Fibroblast of villous mesenchyme (primary cell): Measurements from ENCODE around the genes CHEK2, EMID1 and GAS2L1.

- CAGE, long polyA plus RNA: no peak
Measured at GRCh38 chr22:27780133-27780585, 21.4 kb downstream of the MN1 start.

GRCh38 chr22:27782028-27782615, 19.4 kb downstream of the MN1 start:
- CAGE, long polyA plus RNA: no peak

DNA sequence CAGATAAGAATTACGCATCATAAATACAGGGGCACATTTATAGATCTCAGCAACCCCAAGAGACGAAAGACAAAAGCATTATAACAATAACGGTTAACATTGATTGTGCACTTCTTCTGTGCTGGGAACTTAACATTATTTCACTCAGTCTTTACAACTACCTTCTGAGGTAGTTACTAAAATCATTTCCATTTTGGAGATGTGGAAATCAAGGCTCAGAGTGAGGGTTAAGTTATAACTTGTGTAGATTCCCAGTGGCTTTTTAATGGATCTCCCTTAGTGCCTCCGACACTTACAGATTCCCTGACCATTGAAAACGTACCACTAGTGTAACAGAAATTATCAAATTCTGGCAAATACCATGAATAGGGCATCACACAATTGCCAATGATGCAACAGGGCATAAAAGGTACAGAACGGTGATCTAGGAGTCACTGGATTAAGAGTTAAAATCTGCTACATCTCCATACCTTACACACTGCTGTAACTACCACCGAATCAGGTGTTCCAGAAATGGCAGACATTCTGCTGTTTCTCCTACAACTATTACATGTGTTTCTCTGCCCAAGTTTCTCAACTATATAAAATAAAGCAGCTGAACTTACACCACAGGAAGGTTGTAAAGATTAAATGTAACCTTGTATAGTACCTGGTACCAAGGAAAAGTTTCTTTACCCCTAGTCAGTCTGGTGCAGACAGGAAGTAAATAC, 49.3 kb downstream of the PITPNB start:
- CAGE, long polyA plus RNA: no peak

DNA sequence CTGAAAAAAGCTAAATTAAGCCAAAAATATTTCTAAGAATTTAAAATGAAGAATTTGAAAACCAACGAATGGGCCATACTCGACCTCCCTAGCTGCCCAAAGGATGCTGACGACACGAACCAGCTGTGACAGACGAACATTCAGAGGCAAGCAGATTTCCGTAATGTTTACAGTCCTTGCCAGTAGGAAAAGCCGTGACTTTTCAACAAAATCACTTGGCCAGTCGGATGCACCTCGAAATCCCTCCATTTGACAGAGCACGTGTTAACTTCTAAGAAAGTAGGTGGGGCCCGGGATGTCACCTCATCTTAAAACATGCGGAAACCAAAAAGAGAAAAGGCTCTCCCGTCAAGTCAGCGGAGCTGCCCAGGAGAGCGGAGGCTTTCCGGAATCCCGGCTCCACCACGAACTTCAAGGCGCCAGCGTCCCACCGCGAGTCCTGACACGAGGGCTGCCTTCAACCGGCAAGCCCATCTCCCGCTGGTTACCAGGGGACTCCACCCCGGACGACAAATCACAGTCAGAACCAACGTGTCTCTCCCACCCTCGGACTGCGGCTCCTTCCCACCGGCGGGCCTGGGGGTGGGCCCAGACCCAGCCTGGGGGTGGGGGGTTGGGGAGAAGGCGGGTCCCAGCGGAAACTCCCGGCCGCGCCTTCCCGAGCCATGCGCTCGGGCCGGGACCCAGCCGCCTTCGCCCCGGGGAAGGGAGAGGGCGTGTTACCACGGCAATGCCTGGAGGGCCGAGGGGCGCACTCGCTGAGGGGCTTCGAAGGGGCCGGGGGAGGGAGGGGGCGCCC, 602 bp downstream of the PITPNB start:
- CAGE, long polyA plus RNA: no peak

GRCh38 chr22:27932929-27933693, 14.1 kb upstream of the PITPNB start:
- CAGE, long polyA plus RNA: no peak

- CAGE, long polyA plus RNA: no peak
Measured at GRCh38 chr22:28383575-28384340, 295.9 kb downstream of the TTC28 start.

GRCh38 chr22:28583909-28584937, 95.4 kb downstream of the TTC28 start:
- CAGE, long polyA plus RNA: no peak

DNA sequence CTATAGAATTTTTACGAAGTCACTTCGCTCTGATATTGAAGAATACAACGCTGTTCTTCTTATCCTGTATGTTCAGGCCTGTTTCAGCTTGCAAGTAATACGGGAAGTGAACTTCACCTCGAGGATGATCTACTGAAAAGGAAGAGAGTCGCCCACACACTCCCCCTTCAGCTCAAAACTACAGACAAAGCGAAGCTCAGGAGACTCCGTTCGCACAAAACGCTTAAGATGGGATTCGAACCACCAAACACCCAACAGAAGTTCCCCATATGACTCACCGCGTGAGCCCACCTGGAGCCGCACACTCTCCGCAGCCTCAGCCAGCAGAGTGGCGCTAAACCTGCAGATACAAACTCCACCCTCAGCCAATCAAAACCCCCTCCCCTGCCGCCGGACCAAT, at the start of gene CHEK2:
TSS of gene CHEK2 (minus strand) at position 330 of the 400 bp plus-strand sequence.
- CAGE, long polyA plus RNA: no peak

GRCh38 chr22:28822772-28823575, 50.5 kb downstream of the CCDC117 start:
- CAGE, long polyA plus RNA: no peak

GRCh38 chr22:28911685-28912694, 28.6 kb downstream of the ZNRF3 start:
- CAGE, long polyA plus RNA: no peak

- CAGE, long polyA plus RNA: no peak
Measured at GRCh38 chr22:28917795-28918529, 34.6 kb downstream of the ZNRF3 start.

DNA sequence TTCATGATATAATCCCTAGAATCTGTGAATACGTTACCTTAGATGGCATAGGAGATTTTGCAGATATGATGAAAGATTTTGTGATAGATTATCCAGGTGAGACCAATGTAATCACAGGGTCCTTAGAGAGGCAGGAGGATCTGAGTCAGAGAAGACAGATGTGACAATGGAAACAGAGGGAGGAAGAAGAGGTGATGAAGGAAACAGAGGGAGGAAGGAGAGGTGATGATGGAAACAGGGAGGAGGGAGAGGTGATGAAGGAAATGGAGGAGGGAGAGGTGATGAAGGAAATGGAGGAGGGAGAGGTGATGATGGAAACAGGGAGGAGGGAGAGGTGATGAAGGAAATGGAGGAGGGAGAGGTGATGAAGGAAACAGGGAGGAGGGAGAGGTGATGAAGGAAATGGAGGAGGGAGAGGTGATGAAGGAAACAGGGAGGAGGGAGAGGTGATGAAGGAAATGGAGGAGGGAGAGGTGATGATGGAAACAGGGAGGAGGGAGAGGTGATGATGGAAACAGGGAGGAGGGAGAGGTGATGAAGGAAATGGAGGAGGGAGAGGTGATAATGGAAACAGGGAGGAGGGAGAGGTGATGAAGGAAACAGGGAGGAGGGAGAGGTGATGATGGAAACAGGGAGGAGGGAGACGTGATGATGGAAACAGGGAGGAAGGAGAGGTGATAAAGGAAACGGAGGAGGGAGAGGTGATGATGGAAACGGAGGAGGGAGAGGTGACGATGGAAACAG, 47.2 kb downstream of the KREMEN1 start:
- CAGE, long polyA plus RNA: no peak

GRCh38 chr22:29205618-29206572, at the start of gene EMID1:
EMID1 (plus strand) TSS chr22:29205896.
- CAGE, long polyA plus RNA: no peak

DNA sequence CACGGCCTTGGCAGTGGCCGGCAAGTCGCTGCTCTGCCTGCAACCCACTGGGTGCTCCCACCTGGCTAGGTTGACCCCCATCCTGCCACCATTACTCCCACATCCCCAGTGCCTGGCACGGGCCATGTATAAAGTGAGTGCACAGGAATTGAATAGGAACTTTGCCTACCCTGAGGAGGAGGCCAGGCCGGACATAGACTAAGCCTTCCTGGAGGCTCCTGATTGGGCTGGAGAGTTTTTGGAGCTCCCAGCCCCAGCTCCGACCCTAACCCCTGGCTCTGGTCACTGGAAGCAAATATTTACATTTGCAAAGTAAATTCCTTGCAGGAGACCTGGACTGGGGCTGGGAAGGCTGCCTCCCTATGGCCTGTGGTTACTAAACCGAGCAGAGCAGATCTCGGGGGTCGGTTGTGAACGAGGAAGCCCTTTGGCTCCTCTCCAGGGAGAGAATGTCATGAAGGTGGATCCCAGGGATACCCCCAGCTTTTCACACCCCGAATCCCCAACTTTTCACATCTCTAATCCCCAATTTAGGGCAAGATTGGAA, 14.5 kb downstream of the EMID1 start:
- CAGE, long polyA plus RNA: no peak

GRCh38 chr22:29299154-29300371, 6.9 kb upstream of the GAS2L1 start:
- CAGE, long polyA plus RNA: no peak

DNA sequence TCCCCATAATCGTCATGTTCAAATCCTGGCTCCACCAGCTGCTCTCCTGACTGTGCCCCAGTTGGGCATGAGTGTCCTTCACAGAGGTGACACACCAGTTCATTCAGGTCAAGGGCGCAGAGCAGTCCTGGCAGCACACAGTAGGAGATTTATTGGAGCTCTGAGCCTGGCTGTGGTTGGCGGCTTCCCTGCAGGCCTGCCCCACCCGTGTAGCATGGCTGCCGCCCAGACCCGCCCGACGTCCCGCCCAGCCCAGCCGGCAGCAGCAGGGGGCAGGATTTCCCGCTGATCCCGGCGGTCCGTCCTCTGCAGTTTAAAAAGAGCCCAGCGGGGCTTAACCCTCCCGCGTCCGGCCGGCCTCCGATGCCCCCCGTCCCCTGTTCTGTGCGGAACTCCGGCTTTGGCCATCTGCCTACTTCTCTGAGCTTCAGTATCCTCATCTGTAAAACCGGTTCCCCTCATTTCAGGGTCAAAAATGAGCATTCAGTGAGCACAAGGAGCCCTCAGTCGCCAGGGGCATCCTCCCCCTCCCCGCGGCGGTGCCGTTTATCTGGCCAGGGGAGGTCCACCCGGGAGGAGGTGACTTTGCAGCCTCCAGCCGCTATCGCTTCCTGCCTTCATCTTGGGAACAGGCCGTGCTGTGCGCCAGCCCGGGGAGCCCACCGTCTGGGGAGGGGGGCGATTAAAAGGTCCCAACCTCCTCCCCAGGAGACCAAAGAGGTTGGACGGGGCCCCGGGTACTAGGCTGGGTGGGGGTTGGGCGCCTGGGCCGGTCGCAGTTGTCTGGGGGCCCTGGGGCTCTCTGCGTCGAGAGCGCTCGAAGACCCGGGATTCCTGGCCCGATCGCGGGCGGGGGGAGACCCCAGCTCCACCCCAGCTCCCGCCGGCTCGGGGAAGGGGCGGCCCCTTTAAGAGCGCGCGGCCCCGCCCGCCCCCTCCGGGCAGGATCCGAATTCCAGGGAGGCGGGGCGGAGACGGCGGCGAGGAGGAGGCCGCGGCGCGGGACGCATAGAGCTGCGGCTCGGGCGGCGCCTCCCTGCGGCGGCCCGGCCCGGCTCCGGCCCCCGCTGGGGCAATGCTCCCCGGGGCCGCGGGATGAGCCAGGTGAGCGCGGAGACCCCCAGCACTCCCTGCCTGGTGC, at the start of gene GAS2L1:
TSS of gene GAS2L1 (plus strand) at position 601 of the 1,141 bp plus-strand sequence.
- CAGE, long polyA plus RNA: no peak

- CAGE, long polyA plus RNA: no peak
Measured at GRCh38 chr22:29310959-29311543, 4.4 kb downstream of the RASL10A start.

- CAGE, long polyA plus RNA: no peak
Measured at GRCh38 chr22:29337030-29337653, 21.6 kb upstream of the RASL10A start.

DNA sequence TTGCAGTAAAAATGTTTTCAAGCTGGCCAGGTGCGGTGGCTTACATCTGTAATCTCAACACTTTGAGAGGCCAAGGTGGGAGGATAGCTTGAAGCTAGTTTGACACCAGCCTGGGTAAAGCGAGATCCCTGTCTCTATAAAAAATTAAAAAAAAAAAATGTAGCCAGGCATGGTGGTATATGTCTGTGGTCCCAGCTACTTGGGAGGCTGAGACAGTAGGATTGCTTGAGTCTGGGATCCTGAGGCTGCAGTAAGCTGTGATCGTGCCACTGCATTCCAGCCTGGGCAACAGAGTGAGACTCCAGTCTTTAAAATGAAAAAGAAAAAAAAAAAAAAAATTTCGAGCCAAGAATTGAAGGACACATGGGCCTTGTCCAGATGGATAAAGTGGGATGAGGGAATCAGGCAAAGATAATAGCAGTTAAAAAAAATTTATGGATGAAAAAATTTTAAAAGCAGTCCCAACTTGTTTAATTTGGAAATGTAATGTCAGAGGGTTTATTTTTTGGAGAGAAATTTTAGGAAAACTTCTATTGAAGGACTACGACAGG, 62.5 kb downstream of the MTMR3 start:
- CAGE, long polyA plus RNA: no peak

GRCh38 chr22:30025143-30025775, 55.0 kb upstream of the HORMAD2 start:
- CAGE, long polyA plus RNA: no peak